ENCODE data around the gene RAB34.

GRCh38 chr17:28193273-28193608 is 125.8 kb upstream of the TMEM97 start:
- PRO-cap, 2 experiments: no peak in any of the 2 experiments

DNA sequence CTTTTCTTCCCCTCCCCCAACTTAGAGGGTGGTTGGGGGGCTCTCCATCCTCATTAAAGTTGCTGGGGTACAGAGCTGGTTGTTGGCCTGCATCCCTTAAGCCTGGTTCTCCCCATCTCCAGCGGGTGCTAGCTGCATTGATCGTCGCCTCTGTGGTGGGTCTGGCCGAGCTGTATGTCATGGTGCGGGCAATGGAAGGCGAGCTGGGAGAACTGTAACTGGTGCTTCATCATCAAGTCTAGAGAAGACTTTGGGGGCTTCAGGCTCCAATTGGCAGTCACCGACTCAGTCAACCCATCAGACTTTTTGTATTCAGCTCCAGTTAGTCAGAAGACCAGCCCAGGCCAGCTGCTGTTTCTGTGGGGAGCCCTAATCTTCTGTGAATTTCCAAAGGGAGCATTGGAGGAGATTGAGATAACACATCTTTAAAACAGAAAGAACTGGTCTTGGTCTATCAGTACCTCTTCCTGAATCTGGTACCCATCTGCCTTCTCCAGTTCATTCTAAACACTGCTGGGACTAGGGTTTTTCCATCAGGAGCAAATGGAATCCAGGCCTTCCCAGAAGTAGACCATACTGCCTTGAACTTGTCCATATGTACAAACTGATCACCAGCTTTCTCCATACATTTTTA is 3.7 kb downstream of the TMEM199 start:
- PRO-cap, 2 experiments: no peak in any of the 2 experiments

GRCh38 chr17:28384986-28385531 is 13.6 kb downstream of the SARM1 start:
- PRO-cap, 2 experiments: no peak in any of the 2 experiments

DNA sequence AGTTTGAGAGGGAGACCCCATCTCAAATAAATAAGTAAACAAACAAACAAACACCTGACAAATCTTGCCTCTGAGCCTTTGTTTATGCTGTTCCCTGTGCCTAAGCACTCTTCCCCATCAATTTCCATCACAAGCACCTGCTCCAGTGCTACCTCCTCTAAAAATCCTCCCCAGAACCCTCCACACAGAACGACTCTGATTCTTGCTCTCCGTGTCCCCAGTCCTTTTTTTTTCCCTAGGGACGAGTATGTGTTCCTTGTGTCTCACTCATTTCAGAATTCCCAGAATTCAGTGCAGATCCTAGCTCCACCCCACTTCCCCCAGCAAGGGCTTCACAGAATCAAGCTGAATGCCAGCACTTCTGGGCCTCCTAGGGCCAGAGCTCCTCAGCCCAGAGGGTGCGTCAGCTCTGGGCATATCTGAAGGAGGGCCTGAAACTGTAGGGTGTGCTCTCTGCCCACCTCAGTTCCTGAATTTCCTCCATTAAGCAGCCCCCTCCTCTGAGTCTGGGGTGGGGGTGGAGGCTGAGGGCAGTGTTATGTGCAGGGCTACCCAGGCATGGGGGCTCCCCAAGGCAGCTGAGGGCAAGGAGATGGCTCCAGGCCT is 6.7 kb downstream of the UNC119 start:
- PRO-cap, 2 experiments: no peak in any of the 2 experiments

DNA sequence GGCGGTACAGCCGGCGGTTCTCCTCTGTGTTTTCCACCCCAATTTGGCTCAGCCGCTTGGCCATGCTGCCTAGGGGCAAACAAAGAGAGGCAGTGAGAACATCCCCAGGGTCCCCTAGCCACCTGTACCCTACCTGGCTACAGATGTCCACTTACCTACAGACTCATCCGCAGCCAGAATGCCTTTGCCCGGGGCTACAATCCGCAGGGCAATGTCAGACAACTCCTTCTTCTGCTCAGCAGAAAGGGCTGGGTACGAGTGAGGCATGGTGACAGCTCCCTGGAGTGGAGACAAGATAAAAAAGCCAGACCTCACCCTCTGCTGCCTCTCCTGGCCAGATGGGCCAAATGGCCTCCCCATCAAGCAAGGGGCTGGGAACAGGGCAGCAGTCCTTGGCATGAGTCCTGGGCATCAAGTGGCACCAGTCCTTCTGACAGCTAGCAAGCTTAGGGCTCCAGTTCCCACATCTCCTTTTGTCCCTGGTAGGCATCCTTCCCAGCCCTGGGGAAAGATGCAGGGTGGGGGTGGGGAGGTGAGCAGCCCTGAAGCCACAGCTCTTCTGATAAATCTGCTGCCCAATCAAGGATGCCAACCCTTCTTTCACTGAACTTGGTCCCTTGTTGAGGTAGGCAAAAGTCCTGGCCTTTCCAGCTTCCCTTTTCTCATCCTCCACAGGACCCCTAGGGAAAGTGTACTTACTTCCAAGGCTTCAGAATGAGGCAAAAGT is 1.3 kb downstream of the ALDOC start:
- PRO-cap, 2 experiments: no peak in any of the 2 experiments

DNA sequence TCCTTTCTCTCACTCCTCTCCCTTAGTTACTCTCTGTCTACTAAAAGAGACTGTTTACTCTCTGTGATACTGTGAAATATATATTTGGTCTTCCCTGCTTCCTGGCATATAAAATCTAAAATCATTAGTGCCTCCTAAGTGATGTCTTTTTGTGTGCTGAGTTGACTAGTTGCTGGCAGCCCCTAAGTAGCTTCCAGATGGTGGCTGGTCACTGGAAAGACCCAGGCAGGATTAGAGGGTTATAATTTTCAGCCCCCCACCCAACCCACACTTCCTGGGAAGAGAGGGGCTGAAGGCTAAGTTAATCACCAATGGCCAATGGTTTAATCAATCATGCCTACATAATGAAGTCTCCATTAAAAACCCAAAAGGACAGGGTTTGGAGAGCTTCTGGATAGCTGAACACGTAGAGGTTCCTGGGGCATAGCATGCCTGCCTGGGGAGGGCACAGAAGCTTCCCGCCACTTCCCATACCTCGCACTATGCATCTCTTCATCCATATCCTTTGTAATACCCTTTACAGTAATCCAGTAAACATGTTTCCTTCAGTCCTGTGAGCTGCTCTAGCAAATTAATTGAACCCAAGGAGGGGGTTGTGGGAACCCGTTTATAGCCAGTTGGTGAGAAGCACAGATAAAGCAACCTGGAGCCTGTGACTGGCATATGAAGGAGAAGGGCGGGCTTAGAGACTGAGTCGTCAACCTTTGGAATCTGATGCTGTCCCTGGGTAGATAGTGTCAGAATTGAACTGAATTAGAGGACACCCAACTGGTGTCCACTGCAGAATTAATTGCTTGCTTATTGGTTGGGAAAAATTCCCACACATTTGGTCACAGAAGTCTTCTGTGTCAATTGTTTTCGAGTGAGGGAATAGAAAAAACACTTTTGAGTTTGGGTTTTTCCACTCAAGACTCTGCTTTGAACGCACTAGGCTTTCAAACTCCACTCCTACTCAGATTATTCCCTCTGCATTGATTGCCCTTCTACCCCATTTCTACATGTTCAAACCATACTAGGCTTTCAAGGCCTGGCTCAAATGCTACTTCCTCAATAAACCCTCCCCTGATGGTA is 12.7 kb upstream of the RSKR start:
- PRO-cap, 2 experiments: no peak in any of the 2 experiments

DNA sequence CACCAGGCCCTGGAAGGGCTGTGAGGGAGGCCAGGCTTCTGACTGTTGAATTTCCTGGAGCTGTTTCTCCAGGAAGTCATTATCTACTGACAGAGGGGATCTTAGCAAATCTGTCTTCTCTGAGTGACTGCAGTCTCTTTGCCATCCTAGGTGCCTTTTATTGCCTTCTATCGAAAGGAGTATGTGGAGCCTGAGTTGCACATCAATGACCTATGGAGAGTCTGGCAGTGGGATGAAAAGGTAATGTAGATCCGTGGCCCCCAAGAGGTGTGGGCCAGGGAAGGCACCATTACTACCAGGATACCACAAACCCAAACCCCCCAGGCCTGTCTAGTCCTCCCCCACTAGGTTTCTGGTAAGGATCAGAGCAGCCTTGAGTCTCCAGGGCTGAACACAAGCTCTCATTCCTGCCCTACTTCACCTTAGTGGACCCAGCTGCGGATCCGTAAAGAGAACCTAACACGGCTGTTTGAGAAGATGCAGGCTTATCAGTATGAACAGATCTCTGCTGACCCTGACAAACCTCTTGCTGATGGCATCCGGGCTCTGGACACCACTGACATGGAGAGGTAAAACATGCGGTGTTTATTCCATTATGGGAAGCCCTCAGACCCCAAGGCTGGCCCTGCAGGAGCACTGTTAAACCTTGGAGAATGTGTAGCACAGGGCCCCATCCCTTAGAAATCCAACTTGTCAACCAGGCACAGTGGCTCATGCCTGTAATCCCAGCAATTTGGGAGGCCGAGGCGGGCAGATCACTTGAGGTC is 16.6 kb downstream of the SUPT6H start:
- PRO-cap, 2 experiments: no peak in any of the 2 experiments

GRCh38 chr17:28714089-28715183 is 2.7 kb upstream of the PROCA1 start:
- PRO-cap, 2 experiments: peak in 1 of 2 experiments; most common minus-strand start chr17:28714283 (in 1)

DNA sequence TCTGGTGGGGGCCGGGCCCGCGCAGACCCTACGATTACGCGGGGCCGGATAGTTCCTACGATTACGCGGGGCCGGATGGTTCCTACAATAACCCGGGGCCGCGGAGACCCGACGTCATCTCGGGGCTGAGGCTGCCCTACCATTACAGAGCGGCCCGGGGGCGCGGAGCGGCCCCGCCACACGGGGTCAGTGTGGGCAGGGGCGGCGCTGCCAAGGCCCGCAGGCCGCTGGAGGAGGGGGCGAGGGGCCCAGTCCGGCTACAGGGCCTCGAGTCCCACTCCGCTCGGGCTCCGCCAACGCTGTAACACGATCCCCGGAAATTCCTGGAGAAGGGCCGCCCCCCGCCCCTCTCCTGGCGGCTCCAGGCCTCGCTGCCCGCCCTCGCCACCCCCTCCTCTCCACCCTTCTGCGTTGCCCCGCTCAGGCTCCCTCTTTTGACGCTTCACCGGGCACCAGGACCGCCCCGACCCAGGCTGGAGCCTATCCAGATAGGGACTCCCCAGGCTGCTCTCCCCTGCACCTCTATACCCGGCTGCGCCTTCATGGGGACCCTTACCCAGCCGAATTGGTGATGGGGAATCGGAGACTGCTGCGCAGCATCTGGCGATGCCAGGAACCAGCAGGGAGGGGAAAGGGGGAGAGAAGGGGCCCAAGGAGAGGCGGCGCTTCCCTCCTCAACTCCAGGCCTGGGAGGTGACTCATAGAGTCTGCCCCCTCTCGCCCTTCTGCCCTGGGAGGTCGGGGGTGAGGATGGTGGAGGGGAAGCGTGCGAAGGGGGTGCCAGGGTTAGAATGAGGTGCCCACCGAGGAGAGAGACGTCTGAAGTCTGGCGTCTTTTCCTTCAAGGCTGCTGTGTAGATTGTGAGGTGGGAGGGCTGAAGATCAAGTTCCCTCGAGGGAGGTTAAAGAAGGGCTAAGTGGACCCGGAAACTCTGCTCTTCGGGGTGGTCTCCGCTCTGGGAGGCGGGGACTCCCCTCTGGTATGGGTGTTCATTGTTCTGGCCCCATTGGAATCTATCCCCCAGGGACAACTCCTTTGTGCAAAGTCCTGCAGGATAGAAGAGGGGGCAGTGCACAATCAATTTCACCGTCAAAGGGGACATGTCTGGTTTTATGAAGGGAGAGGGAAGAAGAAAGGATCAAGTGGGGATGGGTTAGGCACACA is at the start of gene RAB34:
Gene RAB34, minus strand, starts transcription at position 303 of the 1,165 bp plus-strand sequence.
- PRO-cap, 2 experiments: peak in 2 of 2 experiments; most common plus-strand start position 114 of the sequence (in 1); most common minus-strand start position 630 of the sequence (in 2)

- PRO-cap, 2 experiments: no peak in any of the 2 experiments
These were observed 16.4 kb downstream of the ERAL1 start for GRCh38 chr17:28871012-28871737.

- PRO-cap, 2 experiments: peak in 2 of 2 experiments; most common minus-strand start chr17:28912508 (in 1)
These were observed 9.8 kb upstream of the DHRS13 start for GRCh38 chr17:28912447-28913375.

GRCh38 chr17:29045823-29046145 is 2.8 kb downstream of the PIPOX start:
- PRO-cap, 2 experiments: no peak in any of the 2 experiments

GRCh38 chr17:29079734-29080567 is 37.0 kb downstream of the PIPOX start:
- PRO-cap, 2 experiments: no peak in any of the 2 experiments

DNA sequence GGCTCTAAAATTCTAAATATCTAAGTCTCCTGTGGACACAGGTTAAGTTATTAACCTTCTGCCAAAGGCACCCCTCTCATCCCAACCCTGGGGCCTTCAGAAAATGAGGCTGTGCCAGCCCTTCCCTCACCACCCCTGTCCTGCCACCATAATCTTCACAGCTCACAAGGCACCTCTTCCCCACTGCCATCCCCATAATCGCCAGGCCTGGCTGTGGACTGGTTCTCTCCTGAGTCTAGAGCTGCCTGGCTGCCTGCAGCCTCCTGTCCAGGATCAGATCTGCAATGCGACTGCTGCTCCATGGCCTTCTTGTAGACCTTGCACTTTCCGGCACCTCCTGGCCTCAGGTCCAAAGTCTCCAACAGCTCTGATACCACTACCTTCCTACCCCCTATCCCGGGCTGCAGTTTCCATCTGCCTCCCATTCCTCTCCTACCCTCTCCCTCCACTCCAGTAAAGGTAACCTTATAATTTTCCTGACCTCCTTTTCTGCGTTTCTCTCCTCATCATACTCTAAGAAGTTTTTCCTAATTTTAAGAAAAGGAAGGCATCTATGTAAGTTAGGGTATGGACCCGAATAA is 10.0 kb downstream of the MYO18A start:
- PRO-cap, 2 experiments: no peak in any of the 2 experiments

DNA sequence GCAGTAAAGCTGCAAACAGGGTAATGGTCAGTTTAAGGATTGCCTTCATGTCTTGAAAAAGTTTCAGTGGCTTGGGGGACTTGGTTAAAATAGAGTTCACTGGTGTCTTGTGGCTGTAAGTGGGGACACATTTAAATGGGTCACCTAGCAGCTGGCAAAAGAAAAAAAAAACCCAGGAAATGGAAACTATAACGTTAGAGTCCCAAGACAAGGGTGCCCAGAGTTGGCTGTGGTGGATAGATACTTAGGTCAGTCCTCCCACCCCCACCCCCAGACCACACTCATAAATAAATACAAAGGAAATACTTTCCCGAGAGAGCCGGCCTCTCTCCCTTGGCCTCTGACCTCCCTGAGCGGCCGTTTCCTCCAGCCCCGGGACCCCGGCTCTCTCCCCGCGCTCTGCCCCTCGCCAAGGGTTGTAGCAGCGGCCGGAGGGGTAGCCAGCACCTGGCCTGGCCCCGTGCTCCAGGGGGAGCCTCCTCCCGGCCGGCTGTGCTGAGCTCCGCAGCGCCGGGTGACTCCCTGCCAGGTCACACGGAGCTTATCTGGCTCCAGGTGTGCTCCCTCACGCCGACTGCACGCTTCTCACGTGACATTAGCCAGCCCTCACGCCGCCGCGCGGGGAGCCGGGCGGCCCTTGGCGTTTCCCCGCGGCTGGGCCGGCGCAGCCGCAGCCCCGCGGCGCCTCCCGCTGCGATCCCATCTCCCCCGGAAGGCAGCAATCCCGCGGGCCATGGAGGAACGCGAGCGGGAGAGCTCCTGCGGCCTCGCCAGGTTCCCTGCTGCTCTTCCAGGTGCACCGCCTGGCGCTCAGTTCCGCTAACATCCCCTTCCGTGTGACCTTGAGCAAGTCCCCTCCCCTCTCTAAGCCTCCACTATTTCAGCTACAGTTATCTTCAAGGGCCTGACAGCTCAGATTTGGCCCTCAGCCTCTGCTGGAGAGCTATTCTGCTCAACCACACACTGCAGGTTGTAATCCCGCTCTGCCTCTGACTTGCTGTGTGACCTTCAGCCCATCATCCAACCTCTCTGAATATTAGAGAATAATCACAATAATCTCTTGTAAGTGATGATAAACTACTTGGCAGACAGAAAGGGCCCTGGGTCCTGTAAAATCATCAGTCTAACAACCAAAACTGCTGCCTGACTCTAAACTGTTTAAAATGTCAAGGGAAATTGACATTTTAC is 3.6 kb downstream of the MYO18A start:
- PRO-cap, 2 experiments: no peak in any of the 2 experiments

DNA sequence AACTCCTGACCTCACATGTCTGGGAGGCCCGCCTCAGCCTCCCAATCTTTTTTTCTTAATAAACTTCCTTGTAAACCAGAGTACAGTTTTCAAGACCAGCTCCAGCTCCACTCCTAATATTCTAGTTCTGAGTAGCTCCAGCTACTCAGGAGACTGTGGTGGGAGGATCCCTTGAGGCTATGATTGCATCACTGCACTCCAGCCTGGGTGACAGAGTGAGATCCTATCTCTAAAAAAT is 42.5 kb upstream of the TAOK1 start:
- PRO-cap, 2 experiments: no peak in any of the 2 experiments

DNA sequence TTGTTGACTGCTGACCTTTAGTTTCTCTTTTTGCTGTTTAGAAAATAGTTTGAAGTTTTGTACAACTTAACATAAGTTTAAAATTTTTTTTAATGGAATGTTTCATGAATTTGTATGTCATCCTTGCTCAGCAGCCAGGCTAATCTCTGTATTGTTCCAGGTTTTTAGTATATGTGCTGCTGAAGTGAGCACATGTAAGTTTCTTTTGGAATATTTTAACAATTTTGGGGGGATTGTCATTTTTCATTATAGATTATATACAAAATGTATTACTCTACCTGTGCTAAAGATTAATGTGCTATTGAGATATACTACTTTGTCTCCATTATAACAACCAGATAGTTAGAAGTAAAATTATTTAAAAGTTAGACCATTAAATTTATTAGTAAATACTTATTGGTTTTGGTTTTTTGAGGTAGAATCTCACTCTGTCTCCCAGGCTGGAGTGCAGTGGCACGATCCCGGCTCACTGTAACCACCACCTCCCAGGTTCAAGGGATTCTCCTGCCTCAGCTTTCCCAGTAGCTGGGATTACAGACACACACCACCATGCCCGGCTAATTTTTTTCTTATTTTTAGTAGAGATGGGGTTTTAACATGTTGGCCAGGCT is 34.6 kb downstream of the TAOK1 start:
- PRO-cap, 2 experiments: no peak in any of the 2 experiments

DNA sequence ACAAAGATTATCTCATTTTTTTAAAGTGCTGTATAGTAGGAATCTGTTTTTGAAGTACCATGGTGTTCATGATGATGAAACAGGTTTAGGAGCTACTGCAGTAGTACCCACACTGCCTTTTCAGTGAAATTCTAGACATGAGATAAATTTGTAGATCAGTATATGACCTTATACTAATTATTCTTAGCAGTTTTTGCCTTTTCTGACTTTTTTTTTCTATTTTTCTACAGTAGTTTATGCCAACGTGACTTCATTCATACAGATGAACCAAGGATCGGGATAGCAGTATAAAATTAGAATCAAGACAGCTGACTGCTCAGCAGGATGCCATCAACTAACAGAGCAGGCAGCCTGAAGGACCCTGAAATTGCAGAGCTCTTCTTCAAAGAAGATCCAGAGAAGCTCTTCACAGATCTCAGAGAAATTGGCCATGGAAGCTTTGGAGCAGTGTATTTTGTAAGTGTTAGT is 61.1 kb downstream of the TAOK1 start:
- PRO-cap, 2 experiments: no peak in any of the 2 experiments

DNA sequence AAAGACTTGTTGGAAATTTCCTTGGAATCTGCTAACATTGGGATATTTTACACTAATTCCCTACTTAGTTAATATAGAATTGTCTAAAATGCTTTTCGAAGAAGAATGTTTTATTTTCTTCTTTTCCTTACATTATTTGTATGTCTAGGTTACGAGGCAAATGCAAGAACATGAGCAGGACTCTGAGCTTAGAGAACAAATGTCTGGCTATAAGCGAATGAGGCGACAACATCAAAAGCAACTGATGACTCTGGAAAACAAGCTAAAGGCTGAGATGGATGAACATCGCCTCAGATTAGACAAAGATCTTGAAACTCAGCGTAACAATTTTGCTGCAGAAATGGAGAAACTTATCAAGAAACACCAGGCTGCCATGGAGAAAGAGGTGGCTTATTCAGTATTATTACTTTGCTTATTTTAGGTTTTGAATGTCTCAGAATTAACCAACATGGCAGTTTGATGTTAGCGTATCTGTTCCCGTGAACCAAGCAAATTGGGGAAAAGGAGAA is 59.0 kb downstream of the ABHD15 start:
- PRO-cap, 2 experiments: no peak in any of the 2 experiments

DNA sequence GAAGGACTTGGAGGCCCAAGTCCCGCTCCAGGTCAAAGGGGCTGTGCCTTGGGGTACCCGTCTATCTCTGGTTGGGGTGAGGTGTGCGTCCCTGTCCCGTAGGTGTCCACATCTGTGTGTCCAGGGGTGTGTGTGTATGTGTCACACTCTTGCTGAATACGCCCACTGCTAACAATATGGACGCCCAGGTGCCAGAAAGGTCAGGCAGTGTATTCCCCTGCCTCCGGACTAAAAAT is 428 bp upstream of the GIT1 start:
- PRO-cap, 2 experiments: no peak in any of the 2 experiments